Fibroblast of villous mesenchyme (primary cell): Measurements from ENCODE around the gene YIPF4.

GRCh38 chr2:28658305-28659060 lies 93.1 kb upstream of the PPP1CB start:
- CAGE, long polyA plus RNA = no peak

- CAGE, long polyA plus RNA = no peak
These were observed 90.2 kb upstream of the PPP1CB start for GRCh38 chr2:28661449-28661875.

DNA sequence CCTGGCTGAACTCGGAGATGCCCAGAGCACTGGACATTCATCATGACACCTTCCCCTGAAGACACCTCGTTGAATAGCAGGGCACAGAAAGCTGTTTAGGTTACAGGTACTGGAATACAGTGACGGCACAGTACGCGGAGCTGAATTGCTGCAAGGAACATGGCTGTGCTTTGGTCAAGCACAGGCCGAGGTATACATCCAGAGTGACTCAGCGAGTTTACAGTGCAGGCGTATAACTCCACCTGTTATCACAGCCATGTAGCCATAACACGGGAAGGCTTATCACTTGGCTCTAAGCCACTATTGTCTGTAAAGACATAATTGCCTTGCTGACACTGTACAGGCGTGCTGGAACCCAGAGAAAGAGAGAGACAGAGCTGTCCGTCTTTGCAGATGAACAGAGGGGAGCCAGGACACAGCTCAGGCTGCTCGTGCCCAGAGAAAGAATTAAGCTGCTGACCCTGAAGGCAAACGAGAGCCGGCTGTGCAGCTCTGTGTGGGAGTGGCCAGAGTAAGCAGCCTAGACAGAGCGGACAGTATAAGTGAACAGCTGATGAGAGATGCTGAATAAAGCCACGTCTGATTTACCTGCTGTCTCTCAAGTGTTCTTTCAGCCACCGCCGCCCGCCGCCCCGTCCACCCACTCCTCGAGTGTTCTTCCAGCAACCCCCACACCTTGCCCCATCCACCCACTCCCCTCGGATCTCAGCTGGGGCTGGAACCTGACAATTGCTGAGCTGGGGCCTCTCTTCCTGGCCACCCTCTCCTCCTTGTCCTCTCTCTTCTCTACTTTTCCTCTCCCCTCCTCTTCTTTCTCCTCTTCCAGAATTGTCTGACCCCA lies 87.3 kb upstream of the PPP1CB start:
- CAGE, long polyA plus RNA = no peak

DNA sequence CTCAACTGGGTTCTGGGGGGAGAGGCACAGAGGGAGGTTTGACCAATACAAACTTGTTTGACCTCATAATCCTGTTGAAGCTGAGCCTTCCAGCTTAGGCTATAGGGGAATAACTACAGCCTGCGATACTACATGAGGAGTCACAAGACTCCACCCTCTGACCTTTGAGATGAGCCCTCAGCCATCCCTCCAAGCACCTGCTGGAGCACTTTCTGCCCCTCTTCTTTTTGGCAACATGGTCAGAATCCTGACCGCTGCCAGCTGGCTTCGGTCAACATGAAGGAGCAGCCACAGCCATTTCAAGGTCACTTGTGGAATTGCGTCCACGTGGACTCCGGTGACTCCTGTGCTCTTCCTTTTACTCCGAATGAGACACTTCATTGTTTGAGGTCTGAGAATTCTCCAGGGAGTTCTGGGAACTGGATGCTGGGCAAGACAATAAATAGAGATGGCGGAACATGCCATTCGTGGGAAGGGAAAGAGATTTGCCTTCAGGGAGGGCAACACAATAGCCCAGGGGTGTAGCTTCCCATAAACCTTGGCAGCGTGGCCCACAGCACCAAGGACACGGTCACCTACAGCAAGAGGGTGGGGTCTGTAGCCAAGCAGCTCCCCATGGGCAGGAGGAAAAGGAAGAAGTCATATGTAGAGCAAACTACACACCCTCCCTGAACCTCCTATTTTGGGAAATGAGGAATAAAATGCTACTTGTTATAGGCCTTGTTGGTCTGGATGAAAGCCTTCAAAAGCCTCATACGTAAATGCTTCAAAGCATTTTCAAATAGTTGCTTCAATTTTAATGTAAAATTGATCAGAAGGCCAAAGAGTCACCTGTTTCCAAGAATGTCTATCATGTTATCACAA lies 73.3 kb upstream of the PPP1CB start:
- CAGE, long polyA plus RNA = no peak

DNA sequence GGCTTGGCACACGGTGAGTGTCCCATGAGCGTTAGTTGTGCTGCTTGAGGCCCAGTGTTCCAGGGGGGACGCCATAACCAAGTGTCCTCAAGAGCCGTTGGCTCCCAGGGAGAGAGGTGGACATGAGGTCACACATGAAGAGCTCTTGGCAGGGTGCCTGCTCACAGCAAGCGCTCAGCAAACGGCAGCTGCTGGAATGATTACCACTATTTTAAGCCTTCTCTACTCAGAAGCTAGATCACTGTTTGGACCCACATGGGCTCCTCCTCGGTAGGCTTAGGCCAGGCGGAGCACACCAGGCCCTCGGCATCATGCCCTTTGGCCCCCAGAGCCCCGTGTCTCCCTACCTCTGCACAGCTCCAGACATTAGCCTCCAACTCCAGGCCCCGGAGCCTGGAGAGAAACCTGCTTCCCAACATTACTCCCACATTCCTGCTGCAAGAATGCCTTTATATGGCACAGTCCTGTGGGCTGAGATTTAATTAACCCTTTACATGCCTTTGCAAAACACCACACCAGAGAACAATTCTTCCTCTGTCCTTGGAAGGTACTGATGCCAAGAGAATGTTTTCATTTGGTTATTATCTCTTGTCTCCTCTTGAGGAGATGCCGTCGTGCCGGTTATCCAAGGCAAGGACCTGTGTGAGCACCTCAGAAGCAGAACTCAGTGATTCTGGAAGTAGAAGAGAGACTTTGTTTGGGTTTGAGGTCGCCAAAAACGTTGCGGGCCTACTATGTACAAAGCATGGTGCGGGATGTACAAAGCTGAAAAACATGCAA lies 68.3 kb upstream of the PPP1CB start:
- CAGE, long polyA plus RNA = no peak

GRCh38 chr2:28717060-28717815 lies 34.4 kb upstream of the PPP1CB start:
- CAGE, long polyA plus RNA = no peak

DNA sequence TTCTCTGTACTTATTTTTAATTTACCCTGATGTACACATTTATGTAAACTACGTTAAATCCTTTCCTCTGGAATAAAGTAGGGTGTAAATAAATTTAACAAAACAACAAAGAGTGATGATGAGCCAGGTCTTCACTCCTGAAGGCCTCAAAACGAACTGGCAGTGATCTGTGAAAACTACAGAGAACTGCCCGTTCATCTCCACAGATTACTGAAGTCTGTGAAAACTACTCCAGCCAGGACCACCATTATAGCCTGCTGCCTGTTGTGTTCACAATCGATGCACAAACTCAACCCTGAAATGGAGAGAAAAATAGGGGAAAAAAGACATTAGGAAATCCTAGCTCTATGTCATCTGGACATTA lies 1.6 kb upstream of the PPP1CB start:
- CAGE, long polyA plus RNA = no peak

GRCh38 chr2:28927691-28928228 lies 33.3 kb downstream of the WDR43 start:
- CAGE, long polyA plus RNA = no peak

- CAGE, long polyA plus RNA = no peak
These were observed 31.4 kb upstream of the TOGARAM2 start for GRCh38 chr2:28949529-28950282.

GRCh38 chr2:28958701-28959307 lies 22.3 kb upstream of the TOGARAM2 start:
- CAGE, long polyA plus RNA = no peak

DNA sequence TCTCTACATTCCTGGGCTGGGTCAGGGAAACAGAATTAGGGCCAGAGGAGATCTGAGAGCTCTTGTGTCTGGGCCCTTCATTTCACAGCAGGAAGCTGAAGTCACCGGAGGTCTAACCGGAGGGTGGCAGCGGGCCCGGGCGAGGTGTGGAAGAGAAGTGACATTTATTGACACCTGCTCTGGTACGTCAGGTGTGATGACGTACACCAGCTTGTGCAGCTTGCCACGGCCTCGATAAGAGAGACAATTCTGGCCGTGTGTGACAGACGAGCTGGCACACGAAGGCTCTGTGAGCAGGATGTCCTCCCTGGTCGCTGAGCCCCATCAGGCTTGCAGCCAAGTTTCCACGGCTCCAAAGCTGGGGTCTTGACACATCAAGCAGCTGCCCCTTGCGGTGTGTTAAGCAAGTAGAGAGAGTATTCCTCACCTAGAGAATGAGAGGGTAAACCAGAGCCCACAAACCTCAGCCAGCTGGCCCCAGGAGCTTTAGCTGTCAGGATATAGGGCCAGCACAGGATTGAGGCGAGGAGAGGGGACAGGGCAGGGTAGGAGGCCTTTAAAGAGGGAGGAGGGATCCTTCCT lies 30.5 kb downstream of the TOGARAM2 start:
- CAGE, long polyA plus RNA = no peak

DNA sequence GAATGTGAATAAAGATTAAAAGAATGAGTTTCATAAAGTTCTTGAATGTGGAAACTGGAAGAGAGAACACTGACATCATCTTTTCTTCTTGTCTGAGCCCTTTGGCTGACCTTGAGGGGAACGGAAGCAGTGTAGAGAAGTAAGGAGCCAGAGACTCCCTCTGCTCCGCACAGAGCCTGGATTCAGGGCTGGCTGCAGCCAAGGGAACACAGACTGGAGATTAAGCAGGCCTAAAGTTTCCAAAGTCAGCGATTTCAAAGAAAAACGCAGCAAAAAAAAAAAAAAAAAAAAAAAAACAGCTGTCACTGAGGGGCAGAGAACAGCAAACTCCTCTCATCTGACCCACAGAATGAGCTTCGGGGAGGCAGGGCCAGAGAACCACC lies 19.3 kb upstream of the ALK start:
- CAGE, long polyA plus RNA = no peak

DNA sequence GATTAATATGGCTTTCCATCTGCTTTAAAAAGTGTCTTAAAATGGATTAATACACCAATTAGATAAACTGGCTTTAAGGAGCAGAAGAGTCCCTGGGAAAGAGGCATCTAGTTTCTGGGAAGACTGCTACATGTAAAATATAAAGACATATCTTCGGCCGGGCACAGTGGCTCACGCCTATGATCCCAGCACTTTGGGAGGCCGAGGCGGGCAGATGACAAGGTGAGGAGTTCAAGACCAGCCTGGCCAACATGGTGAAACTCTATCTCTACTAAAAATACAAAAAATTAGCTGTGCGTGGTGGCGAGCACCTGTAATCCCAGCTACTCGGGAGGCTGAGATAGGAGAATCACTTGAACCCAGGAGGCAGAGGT lies 16.5 kb downstream of the YPEL5 start:
- CAGE, long polyA plus RNA = no peak

GRCh38 chr2:30168027-30168589 lies 21.3 kb downstream of the YPEL5 start:
- CAGE, long polyA plus RNA = no peak

DNA sequence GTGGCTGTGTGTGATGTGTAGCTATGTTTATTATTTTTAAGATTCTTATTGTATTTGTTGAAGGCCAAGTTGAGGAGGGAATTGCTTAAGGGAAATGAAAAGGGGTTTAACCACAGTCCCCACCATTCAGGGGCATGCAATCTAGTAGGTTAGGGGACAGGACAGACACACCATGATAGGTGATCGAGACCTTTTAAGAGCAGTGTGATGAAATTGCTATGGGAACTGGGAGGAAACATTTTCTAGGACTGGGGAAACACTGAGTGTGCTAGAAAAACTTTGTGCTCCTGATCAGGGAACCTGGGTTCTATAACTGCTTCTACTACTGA lies 535 bp upstream of the LCLAT1 start:
- CAGE, long polyA plus RNA = no peak

- CAGE, long polyA plus RNA = no peak
These were observed 16.2 kb upstream of the CAPN13 start for GRCh38 chr2:30823244-30824008.

DNA sequence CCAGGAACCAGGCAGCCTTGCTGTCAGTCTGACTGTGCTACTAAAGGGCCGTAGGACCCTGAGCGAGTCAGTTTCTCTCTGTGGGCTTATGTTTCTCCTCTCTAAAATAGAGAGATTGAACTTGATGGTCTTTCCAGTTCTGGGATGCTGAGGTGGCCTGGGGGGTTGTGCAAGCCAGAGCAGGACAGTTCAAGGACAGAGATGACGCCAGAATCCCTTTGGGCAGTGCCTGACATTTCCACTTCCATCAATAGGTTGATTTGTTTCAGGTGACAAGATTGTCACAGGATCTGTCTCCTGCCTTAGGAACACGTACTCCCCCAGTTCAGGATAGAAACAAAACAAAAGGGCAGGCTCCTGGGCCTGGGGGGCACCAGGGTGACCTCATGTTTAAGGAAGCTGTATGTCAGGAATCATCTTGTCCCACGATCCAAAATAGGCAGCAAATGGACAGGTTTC lies 82.0 kb downstream of the XDH start:
- CAGE, long polyA plus RNA = no peak

- CAGE, long polyA plus RNA = no peak
These were observed 127.2 kb upstream of the SRD5A2 start for GRCh38 chr2:31707984-31708212.

GRCh38 chr2:31941007-31941872 lies 69.6 kb downstream of the MEMO1 start:
- CAGE, long polyA plus RNA = no peak

GRCh38 chr2:32277489-32278817 lies at the start of gene YIPF4:
YIPF4 (plus strand) TSS chr2:32277904.
- CAGE, long polyA plus RNA = no peak